ENCODE measurements around a stretch of chr15.

DNA sequence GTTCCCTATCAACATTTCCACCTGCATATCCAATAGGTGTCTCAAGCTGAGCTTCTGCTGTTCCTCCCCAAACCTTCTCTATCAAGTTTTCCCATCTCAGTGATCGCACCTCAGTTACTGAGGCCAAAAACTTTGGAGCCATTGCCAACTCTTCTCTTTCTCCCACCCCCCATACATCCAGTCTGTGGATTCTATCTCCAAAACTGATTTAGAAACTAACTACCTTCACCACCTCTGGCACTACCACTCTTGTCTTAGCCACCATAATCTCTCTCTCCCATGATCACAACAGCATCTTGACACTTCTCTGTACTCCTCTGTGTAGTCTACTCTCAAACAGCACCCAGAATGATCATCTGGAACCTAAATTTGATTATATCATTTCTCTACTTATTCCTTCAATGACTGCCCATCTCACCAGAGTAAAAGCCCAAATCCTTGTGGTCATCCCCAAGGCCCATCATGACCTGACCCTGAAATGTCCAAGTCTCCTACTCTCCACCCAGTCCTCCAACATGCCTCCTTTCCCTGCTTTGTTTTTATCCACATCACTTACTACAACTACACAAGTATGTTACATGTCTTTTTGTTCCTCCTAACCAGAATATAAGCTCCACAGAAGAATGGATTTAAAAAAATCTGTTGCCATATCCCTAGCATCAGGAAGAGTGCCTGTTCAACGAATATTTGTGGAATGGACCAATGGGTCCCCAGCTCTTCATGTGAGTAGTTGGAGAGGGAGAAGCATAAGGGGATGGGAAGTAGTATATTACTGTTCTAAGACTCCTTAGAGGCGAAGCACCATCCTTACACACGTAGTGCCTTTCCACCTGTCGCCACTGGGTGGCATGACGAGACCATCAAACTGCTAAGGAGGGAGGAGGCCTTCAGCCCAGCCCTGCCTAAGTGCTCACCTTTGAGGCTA, 19.1 kb downstream of the CLK3 start:
- PRO-cap, result no peak

DNA sequence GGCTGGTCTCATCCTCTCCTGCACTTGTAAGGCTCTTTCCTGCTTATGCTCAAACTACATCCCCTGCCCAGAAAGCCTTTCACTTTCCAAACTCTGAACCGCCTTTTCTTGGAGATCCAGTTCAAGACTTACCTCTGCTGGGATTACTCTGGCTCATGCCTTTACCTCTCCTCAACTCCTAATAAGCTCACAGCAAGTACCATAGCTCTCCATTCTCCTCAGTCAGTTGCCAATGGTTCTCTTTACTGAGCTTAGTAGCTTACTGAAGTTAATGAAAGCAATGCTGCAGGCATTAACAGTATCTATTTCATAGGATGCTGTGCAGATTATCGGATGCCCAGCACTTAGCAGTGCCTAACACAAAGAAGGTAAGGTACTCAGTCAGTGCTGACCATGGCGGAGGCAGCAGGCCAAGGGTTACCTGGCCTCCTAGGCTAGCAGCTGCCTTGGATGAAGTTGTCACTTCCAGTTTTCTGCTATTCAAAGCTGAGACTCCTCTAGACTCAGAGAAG, 20.4 kb downstream of the CLK3 start:
- PRO-cap, result no peak

DNA sequence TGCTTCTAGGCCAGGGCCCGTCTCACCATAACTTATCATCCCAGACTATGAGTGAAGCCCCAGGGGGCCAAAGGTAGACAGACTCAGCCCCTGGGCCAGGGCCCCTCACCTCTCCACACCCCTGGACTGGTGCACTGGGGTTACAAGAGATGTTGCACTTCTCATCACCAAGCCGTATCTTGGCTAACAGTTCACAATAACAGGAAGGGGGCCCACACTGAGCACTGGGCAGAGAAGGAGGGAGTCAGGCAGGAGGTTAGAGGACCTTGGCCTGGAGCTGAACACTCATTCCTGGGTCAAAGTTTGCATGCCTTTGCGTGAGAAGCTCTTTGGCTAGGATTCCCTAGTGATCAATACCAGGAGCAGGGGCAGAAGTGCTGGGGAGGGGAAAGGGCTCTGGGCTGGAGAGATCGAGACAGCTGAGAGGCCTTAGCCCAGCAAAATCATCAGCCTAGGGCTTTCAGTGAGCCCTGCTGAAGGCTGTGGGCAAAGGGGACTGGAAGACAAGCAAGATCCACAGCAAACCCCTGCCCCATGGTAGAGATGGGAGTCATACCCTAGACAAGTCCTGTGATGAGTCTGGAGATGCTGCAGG, 5.6 kb upstream of the CYP1A1 start:
- PRO-cap, result no peak

DNA sequence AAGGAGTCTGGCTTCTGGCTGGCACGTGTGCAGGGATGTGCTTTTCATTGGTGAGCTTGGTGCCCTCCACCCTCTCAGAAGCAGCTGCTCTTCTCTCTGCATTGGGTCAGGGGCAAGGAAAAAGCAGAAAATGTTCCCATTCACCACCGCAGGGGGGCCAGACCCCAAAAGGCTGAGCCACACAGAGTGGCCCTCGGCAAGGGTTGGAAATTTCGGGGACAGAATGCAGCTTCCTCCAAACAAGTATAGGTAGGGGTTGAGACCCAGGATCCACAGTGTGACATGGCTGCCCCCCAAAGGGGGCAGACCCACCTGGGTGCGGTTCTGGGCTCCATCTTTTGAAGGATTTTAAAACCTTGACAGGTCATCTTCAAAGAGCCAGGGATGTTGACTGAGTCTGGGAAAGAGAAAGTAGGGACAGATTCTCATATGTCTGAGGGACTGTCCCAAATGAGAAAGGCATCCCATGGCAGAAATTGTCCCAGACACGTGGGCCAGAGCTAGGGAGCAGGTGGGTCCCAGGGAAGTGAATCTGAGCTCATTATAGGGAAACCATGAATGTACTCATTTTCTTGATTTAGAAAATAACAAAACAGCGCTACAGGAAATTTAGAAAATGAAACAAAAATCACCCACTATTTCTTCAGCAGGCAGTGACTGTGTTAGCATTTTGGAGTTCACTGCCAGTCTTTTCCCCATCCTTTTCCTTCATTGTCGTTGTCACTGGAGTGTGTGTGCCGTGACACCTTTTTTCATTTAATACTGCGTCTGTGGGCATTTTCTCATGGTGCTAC, 2.8 kb downstream of the CSK start:
- PRO-cap, result no peak

GRCh38 chr15:74802250-74803163, 10.1 kb upstream of the LMAN1L start:
- PRO-cap, result no peak

- PRO-cap, result no peak
Observed at GRCh38 chr15:74901536-74901993, 5.1 kb downstream of the FAM219B start.

DNA sequence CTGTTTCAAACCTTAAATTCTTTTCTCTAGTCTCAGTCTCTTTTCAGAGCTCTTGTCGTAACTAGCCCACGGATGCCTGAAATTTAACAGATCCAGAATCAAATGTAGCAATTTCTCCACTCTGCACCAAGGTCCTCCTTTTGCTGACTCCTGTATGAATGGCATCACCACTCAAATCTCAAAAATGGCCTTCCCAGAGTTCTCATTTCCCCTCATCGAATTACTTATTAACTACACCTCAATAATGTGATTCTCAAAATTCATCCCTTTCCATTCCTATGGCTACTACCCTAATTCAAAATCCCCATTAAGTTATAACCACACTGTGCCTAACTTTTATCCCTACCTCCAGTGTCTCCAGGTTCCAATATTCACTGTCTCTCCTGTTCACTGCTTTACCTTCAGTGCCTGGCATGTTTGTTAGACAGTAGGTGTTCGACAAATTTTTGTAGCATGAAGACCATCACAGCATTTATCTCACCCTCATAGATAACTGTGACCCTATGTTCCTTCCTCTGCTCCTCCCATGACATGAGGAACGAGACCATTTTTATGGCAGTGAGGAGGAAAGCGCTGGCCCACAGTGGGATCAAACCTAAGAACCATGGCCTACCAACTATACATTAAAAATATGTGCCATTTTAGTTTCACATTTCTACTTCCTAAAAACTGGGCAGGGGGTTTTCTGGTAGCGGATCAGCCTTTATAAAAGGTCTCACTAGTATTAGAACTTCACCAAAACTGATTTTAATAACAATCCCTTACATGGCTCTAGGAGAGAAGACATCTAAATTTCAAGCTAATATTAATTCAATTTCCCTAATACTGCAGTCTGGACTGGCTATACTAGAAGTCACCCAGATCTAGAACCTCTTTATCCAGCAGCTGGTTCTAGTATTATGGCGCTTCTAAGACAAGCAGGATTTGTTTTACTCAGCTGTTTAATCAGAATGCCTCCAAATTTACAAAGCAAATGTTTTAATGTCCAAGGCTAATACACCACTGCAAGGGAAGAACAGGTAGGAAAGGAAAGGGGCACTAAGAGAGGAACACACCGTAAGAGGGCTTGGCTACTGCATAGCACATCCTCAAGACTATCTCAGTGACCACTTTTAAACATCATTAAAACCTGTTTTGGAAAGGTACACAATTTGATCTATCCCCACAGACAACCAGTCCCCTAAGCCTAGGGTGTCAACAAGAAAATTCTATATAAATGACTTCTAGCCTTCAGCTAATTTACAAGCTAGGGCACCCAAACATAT, 12.6 kb upstream of the FAM219B start:
- PRO-cap, result no peak

- PRO-cap, result no peak
Observed at GRCh38 chr15:74935116-74935670, 2.7 kb downstream of the COX5A start.

- PRO-cap, result no peak
Observed at GRCh38 chr15:75094958-75095690, 71.7 kb downstream of the PPCDC start.

- PRO-cap, result no peak
Observed at GRCh38 chr15:75195489-75195826, 6.2 kb upstream of the C15orf39 start.

GRCh38 chr15:75208151-75208854, 6.6 kb downstream of the C15orf39 start:
- PRO-cap, result no peak

DNA sequence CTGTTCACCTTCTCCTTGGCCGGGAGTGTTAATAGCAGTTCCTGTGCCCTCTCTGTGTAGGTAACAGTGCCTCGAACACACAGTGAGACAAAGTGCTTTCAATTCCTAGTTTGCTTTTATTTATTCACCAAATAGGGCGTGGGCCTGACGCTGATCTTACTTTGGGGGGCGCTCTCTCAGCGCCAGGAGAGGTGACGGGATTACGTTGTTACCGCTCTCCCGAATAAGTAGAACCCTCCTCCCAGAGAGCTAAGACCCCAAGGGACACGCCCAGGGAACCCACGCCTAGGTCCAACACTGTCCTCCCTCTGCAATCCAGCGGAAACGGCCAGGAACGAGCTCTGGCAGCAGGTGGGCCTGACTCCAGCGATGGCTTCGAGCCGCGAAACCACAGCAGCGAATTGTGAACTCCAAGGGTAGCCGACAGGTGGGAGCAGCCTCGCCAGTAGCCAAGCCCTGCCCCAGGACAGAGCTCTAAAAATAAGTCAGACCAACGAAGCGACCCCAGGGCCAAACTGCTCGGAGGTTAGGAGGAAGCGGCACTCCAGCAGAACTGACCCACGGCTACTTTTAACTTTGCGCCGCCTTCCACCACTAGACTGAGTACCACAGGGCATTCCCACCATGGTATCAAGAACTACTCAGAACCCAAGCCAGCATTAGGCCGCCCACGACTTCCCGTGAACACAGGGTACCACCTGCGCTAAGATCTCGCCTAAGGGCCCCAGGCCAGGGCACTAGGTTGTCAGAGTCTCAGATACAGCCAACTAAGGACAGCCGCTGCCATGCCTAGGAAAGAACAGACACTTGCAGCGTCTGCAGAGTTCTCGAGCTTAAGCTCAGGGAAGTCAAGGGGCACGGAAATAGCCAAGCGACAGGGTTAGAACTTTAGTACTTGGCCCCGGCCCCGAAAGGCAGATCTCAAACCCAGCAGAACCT, 1.6 kb upstream of the SIN3A start:
- PRO-cap, result no peak

DNA sequence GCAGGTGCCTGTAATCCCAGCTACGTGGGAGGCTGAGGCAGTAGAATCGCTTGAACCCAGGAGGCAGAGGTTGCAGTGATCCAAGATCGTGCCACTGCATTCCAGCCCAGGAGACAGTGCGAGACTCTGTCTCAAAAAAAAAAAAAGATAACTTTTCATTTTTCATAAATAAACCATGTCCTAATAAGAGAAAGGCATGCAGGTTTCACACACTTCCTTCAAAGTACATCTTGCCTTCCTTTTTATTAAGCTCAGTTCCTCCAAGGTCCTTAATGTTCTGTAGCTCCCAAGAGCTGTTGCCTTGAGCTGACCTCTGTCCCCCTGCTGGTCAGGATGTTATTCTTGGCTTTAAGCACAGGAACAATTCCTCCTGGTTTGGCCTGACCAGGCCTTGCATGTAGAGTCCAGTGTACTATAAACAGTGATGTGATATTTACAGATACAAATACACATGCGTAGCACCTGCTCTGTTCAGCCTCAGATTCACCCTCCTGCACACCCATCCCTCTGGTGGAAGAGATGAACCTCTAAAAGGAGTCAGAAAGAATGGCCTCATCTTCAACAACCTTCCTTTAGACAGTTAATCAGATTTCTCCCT, 46.7 kb downstream of the PTPN9 start:
- PRO-cap, result no peak

DNA sequence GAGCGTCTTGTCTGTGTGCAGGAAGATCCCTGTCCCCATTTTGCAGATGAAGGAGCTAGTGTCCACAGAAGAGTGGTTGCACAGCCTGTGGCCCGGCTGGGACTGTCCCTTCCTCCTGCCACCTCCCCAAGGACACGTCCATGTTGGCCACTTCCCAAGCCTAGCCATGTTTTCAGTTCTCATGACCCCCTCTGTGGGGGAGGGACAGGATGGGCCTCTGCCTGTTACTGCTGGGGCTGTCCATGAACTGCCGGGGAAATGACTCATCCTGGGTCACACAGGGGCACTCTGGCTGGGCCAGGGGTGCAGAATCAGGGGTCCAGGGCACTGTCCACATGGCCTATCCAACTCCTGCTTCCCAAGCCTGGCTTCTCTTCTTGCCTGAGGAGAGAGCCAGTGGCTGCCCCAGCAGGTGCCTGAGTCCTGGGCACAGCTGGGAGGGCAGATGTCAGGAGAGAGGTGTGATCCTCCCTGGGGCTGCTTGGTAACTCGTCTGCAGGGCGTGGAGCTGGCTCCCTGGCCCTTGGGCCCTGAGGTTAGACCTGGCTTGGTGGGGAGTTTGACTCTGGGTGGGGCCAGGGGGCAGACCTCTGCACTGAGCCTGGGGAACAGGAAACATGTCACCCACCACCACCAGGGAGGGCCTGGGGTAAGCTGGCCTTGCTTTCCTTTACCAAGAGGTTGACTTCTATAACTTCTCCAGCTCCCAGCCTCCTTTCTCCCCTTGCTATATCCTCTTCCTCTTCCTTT, 3.7 kb downstream of the SNX33 start:
- PRO-cap, result no peak

- PRO-cap, result no peak
Observed at GRCh38 chr15:75707617-75707844, 5.1 kb downstream of the CSPG4 start.

DNA sequence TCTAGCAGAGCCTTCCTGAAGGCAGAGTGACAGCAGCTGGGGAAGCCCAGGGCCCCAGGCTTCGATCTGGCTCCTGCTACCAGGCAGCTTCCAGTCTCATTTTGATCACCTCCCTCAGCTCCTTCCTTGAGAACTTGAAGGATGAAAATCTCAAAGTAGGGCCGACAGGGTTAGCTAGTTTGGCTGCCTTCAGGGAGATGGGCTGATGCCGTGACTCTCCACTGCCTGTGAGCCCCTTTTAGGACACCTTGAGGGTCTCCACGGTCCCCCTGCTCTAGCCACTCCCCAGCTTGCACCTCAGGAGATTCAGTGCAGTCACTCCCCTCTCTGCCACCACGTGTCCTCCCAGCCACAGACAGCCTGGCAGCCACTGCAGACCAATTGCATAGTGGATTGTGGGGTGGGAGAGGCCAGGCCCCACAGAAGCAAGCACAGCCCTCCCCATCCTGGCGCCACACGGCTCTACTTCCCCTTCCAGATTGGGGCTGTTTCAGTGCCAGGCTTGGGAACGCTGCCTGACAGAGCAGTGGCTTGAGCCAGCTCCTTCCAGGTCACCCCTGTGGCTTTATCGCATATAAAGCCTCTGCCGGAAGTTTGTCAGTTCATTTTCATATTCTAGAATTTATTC, 90.6 kb downstream of the TMEM266 start:
- PRO-cap, result no peak

GRCh38 chr15:76607670-76608135, 271.1 kb downstream of the ISL2 start:
- PRO-cap, result no peak

GRCh38 chr15:76988998-76989437, 5.9 kb upstream of the PSTPIP1 start:
- PRO-cap, result no peak

- PRO-cap, result no peak
Observed at GRCh38 chr15:77057689-77058429, 13.1 kb downstream of the TSPAN3 start.

DNA sequence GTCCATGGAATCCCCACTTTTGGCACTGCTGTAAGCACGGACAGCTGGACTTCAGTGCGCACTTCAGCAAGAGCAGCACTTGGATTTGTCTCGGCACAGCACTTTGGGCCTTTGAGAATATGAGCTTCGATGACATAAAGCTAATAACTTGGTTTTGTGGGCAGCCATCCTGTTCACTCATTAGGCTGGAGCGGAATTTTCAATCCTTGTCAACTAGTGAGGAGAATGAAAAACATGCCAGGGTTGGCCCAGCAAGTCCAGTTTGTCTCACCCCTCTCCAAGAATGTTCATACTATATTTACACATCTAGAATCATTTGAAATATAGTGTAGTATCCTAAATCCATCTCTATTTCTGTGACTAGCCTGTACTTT, 38.6 kb upstream of the TSPAN3 start:
- PRO-cap, result no peak